Measurements from ENCODE around the gene KCNMA1.

GRCh38 chr10:77485894-77486226, 151.7 kb downstream of the KCNMA1 start:
- RRBS: no CpG with 5 or more reads among the region's 2 CpGs

DNA sequence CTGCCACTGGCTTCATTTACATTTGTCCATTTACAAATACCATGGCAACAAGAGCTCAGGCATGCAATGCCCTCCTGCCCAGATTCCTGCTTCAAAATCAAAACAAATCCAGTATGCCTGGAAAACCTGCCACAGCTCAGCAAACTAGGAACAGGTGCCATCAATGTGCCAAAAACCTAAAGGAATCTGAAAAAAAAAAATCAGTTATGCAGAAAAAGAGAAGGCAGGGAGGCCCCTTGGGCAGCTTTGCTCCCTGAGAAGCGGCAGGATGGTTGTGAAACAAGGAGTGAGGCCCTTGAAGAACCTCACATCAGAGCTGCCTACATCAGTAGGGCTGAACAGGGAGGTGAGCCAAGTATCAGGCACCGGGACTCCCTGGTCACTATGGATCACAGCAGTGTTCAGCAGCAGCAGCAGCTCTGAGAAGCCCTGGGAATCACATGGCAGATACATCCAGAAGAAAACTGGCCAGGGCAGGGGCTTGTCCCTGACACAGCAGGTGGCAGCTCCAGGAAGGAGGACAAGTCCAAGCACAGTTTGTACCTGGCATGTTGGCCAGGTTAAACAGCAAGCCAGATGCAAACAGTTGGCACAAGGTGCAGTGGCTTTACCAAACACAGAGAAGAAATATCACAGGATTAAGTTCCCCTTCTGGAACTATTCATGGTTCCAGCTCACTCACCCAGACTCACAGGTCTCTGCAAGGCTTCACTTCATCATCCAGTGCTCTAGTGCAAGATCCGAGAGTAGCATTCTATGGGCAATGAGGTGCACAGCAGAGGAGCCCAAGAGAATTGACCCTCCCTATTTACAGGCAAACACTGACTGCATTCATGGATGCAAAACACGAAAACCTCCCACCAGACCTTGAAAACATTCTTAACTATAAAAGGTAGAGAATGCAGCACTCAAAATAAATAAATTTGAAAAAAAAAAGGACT, 139.4 kb downstream of the KCNMA1 start:
- RRBS: no CpG with 5 or more reads among the region's 4 CpGs

DNA sequence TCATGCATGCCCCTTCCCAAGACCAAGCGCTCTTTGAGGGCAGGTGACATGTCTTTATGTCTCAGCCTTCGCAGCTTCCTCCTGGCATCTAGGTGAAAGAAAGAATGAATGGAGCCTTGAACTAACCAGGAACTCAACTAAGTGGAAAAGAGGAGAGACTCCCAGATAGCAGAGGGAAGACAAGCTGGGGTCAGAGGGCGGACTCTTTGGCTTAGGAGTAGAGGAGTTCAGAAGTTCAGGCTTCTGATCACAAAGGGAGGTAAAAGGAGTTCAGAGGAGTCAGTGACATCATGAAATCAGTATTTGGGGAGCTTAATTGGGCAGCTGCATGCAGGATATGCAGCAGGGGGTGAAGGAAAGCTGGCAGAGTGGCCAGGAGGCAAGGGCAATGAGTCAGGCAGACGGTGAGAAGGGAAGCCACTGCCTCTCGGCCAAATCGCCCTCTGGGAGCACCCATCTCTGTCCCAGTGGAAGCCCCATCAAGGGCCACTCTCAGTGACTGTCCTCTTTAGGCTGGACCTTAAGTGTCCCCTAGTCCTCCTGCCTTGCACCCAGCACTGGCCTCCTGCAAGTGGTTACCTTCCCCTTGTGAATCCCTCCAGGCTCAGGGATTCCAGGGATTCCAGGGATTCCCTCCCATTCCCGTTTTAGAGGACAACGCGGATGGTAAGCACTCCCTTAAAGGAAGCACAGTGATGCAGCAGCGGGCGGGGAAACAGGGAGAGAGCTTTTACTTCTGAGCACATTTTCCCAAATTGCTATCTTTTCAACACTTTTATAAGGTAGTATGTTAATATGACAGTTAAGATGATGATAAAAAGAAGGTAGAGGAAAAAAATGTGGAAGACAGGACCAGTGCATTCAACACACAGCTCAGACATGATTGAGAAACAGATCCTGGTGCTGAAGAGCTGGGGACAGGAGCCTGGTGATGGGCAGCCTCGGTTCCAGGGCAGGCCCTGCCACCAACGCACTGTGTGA, 72.7 kb downstream of the KCNMA1 start:
- RRBS: no CpG with 5 or more reads among the region's 13 CpGs

- RRBS: 2% methylated on average over 36 of the region's 134 CpGs
Observed at GRCh38 chr10:77637108-77638172, at the start of gene KCNMA1. Gene KCNMA1 (minus strand): TSS chr10:77637808.

GRCh38 chr10:77841668-77842582, 84.6 kb downstream of the DLG5 start:
- RRBS: no CpG with 5 or more reads among the region's 31 CpGs

DNA sequence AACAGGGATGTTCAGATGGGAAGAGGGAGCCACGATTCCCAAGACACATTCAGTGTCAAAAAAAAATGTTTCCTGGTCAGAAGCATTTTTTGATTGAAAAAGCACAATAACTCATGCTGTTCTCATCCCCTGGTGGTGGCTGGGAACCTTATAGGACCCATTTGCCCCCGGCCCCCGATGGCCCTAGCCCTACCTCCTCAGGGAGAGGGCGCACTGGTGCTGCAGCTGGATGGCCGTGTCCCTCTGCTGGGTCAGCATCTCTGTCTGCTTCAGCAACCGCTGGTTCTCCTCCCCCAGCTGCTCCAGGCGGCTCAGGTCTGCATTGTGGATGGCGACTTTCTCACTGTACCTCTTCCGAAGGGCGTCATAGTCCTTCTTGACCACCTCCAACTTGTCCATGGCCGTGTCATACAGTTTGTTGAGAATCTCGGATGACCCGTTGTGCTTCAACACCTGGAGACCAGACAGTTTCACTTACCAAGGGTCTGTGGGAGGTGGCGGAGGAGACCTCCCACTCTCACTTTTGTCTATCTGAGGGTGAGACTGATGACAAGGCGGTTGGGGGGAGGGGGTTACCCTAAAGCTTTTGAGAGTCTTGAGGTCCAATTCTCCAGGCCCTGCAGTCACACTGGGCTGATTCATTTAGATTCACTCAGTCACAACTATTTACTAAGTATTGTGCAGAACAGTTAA, 83.2 kb downstream of the DLG5 start:
- RRBS: no CpG with 5 or more reads among the region's 15 CpGs

DNA sequence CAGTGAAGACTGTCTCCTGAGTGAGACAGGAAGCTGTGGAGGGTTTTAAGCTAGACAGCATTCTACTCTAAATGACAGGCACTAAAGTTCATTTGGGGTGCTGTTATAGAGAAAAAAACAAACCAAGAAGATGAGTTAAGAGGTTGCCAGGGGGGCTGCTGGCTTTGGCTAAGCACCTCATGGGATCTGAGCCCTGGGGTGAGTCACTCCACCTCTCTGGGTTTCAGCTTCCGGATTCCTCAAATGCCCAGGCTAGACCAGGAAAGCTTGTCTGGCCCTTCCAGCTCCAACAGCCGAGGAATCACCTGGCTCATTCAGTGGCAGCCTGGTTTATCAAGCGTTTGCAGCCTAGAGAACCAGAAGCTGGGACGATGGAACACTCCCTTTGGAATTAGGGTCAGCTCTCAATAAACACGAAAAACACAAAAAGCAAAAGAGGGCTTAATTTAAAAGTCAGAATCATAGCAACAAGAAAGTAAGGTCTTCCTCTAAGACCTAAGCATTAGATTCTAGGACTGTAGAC, 81.5 kb downstream of the DLG5 start:
- RRBS: no CpG with 5 or more reads among the region's 5 CpGs

GRCh38 chr10:77859409-77859989, 67.1 kb downstream of the DLG5 start:
- RRBS: no CpG with 5 or more reads among the region's 6 CpGs

GRCh38 chr10:77943024-77943894, 16.7 kb upstream of the DLG5 start:
- RRBS: 80% methylated on average over 1 of the region's 10 CpGs

GRCh38 chr10:78028868-78029267, 447 bp downstream of the POLR3A start:
- RRBS: 38% methylated on average over 1 of the region's 15 CpGs

DNA sequence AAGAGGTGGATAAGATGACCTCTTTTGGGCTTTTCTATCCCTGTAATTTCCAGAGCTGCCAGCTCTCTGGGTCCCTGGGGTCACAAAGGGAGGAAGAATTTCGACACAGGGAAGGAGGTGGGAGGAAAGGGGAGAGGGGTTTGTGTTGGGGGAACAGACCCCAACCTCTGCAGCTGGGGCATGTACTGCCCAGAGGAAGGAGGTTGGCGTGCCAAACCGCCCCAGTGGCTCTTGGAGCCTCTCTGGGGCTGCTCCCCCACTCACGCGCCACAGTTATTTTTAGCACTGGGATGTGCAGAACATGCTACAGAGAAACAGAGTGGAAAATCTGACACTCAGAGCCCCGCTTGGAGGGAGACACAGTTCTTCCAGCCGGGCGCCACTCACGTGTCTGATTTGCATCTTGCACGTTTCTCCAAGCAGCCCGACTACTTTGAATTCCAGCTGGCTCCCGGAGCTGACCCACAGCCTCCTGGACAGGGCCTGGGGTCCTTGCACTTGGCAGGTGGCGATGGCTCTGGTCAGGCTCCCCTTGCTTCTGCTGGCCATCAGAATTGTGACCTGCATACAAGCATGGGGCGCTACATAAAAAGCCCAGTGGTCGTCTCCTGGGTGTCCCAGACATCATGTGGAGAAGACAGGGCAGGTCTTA, 182.0 kb downstream of the RPS24 start:
- RRBS: 23% methylated on average over 5 of the region's 15 CpGs

GRCh38 chr10:78266931-78267603, 233.4 kb downstream of the RPS24 start:
- RRBS: no CpG with 5 or more reads among the region's 9 CpGs

- RRBS: no CpG with 5 or more reads among the region's 2 CpGs
Observed at GRCh38 chr10:78552103-78552585, 516.6 kb upstream of the ZMIZ1 start.

DNA sequence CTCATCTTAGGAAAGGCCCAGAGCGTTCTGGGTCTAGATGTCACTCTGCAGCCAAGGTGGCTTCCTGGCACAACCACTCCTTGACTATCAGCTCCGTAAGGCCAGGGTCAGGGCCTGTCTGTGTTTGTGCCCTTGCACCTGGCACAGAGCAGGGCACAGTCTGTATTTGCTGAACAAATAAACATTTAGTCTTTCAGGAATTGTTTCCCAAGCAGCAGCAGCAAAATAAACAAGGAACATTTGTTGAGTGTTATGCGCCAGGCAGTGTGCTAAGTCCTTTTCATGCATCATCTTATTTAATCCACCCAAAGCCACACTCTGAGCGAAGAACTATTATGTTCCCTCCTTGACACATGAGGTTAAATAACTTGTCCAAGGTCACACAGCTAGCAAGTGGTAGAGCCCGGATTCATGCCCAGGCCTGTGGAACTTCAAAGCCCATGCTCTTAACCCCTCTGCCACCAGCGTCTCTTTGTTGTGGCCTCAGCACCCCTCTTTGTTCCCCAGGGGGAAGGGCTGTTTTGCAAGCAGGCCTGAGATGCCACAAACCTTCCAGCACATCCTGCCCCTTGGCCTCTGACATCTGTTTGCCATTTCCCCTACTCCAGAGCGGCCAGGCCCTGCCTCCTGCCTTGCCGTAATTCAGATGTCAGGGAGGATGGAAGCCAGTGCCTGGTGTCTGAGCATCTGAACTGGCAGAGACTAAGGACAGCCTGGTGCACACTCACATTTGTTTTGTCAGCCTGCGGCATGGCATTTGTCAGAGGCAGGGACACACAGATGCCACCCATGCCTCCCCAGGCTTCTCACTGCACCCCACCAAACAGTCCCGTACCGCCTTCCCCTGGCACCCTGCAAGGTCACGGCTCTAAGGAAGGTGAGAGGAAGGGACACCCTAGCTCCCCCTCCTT, 325.8 kb upstream of the ZMIZ1 start:
- RRBS: no CpG with 5 or more reads among the region's 12 CpGs

DNA sequence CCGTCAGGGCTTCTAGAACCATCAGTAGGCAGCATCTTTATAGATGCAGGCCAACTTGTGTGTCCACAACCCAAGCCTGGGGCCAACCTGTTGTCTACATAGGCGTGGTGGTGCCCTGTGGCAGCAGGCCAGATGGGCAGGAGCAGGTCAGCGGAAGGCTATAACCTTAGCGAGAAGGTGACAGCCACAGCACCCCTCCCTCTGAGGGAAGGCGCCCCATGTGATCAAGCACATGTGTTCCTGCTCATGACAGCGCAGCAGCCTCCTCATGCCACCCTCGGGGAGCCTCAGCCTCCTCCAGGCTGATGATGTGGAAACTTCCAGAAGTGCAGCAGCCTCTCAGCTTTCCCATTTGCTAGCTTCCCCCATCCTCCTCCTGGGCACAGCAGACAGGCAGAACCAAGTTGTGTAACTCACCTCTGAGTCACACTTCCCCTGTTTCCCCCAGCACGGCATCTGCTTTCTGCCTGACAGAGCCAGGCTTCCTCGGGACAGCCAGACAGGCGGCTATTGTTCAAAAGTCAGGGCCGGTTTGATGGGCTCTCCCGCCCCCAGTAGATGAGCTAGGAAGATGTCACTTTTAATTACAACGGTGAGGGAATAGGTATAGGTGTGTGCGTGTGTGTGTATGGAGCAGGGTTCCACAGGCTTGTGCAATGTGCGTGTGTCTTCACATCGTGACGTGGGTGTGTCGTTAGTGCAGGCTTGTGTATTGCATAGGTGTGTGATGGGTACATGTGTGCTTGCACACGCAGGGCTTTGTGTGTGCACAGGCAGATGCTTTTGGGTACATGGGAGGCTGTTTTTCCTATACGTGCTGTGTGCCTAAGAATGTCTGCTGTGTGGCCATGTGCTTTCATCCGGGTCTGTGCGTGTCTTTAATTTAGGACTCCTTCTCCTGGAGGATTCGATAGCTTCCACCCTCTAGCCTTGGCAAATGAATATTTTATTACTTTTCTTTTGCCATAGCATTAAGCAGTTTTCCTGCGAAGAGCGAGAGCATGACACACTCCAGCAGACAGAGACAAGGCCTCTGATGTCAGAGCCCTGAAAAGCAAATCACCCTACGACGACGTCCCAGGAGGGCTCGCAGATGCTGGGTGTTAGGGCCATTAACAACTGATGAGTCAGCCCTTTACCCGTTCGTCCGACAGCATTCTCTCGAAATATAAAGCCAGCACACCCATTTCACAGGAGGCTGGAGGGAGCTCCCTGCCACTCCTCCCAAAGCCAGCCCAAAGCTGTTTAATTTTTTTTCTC, 311.7 kb upstream of the ZMIZ1 start:
- RRBS: no CpG with 5 or more reads among the region's 33 CpGs

- RRBS: no CpG with 5 or more reads among the region's 15 CpGs
Observed at GRCh38 chr10:79022573-79023025, 46.2 kb upstream of the ZMIZ1 start.

GRCh38 chr10:79059737-79060259, 9.0 kb upstream of the ZMIZ1 start:
- RRBS: no CpG with 5 or more reads among the region's 9 CpGs

DNA sequence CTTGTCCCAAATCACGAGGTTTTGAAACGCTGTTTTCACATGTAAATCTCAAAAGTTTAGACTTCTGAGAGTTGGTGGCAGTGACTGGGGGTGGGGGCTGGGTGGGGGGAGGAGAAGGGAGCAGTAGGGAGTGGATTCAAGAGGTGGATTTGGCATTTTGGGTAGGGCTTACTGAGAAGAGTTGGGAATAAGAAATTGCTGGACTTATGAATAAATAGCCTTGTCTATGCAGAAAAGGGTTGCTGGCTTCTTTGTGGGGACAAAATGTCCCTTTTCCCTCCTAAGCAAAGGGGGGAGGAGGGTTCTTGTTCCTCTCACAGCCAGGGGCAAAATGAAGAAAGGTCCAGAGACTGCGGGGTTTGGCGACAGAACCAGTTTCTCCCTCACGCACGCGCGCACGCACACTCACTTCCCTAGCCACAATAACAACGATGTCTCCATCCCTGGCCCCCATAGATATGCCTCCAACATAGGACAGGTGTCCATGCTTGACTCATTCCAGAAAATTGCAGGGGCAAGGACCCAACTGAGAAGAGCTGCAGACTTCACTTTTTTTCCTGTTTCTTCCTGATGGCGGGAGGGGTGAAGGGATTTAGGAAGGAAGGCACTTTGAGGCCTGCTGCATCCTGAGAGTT, 3.2 kb downstream of the ZMIZ1 start:
- RRBS: no CpG with 5 or more reads among the region's 11 CpGs